A375 (cell line): ENCODE measurements around the genes TARBP2 and HNRNPA1.

DNA sequence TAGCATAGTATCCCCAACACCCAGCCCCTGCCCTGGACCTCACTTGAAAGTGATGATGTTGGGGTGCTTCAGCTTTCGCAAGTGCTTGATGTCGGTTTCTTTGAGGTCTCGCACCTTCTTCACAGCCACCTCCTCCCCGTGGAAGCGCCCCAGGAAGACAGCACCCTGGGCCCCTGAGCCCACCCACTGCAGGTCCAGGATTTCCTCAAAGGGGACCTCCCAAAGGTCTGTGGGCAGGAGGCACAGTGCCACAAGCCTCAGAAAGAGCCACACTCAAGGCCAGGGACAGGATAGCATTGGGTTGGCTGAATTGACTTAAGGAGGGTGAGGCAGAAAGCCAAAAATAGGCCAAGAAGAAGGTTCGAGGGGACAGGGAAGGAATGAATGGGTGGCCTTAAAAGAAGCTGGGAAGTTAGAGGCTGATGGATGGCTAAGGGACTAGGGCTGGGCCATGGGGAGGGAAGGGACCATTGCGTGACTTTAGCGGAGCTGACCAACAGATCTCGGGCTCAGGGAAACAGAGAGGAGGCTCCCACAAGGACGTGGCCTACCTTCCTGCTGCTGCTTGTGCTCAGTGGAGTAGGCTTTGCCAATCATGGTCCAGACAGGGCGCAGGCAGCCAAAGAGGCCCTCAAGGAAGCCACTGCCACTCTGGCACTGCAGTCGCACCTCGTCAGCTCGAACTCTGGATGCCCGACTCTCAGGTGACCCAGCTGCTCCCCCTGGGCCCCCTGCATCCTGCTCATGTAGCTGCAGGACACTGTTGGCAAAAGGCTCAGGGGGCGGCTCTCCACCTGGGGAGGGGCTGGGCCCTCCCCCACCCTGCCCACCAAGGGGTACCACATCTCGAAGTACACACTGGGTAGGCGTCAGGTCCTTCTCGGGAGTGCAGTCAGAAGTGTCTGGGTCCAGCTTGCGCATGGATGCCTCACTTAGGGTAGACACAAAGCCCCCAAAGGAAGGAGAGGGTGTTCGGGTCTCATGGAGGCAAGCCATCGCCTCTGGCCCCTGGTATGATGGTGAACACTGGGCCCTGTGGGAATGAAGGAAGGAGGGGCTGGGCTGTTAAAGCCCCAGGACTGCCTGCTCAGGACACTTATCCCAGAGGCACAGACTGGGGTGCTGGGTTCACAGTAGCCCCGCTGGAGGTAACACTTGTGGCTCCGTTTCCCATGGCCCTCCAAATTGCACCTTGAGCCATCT is 12.5 kb downstream of the MAP3K12 start:
- RAMPAGE, long total RNA = no peak

DNA sequence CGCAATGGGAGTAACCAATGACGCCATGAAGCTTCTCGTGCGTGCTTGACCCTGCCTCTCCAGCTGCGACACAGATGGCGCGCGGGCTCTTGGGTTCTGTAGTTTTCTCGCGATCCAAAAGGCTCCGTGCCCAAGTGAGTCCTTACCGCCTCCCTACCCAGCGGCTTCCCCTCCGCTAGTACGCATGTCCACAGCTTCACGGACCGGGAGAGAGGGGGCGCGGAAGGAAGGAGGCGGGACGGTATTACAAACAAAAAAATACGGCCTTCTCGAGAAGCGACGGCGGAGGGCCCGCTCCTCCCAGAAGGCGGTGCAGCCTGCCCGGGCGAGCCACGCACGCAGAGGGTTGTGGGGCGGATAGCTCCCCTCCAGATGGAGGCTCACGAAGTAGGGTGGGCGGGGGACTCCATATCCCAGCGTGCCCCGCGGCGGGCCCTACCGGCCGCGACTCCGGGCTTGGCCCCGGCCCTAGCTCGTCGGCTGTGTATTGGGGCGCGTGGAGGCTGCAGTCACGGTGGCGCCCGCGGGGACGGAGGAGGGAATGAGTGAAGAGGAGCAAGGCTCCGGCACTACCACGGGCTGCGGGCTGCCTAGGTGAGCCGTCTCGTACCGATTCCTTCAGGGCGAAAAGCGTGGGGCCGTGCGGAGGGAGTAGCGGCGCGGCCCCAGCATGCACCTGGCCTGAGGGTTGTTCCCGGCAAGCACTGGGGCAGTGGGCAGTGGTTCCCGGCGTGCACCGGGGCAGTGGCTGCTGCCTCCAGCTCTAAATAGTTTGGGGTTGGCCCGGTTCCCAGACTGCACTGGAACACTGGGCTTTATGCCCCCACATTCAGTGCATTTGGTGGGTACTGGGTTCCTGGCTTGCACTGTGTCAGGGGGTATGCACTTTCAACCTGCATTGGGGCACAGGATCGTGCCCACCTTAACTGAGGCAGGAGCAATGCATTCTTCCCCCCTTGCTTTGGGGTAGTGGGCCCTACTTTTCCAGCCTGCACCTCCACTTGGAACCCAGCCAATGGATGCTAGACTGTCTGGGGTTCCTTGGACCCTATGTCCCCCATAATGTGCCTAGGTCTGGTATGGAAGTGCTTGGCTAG is at the start of gene TARBP2:
Gene TARBP2, plus strand, starts transcription at position 416 of the 1,097 bp plus-strand sequence.
- RAMPAGE, long total RNA = no peak

GRCh38 chr12:53538379-53538959 is 31.2 kb upstream of the NPFF start:
- RAMPAGE, long total RNA = no peak

DNA sequence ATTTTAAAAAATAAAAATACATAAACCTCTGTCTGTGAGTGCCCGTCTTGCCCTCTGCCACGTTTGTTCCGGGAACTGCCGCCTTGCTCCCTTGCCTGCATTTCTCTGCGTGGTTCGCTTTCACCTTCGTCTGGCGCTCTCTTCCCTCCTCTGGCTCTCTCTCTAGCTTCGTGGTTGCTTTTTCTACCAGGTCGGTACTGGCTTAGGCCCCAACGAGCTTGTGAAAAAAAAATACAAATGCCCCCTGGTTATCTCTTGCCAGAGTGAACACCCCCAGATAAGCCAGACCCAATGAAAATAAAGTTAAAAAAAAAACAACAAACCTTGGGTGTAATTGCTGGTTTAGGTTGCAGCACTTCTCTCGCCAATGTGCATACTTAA is 9.0 kb upstream of the HOXC11 start:
- RAMPAGE, long total RNA = no peak

DNA sequence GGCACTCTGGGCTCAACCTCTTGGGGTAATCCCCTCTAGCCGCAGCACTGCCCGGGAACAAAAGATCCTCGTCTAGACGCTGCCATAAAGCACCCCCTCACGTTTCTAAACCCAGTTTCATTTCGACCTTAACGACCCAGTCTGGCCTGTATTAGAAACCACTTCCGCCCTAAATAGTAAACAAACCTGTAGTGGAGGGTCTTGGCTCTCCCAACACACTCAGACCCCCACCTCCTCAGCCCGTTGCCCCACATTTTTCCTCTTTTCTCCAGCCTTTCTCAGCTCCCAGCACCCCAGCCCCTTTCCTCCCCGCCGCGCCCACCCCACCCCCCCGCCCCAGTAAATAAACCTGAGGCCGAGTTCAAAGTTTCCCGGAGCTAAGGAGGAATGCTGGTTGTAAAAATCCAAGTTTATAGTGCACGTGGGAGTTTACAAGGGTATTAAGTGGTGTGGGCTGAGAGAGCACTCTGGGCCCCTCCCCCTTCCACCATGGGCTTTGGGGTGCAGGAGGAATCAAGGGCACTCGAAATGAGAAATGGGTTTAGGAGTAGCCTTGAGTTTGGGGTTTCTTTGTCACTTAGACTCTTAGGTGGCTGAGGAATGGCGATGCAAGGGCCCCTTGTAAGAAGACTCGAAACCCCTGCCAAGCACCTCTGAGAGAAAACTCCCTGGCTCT is 5.4 kb downstream of the HOXC11 start:
- RAMPAGE, long total RNA = no peak

DNA sequence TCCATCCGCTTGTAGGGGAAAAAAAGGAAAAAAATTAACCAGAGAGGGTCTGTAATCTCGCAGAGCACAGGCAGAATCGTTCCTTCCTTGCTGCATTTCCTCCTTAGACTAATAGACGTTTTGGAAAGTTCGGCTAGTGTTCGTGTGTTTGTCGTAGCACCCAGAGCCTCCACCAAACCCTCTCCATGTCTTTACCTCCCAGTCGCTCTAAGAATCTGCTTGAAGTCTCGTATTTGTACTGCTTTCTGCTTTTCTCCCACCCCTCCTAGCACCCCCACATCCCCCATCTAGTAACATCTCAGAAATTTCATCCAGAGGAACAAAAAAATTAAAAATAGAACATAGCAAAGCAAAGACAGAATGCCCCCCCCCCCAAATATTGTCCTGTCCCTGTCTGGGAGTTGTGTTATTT is 4.8 kb downstream of the HOXC10 start:
- RAMPAGE, long total RNA = no peak

DNA sequence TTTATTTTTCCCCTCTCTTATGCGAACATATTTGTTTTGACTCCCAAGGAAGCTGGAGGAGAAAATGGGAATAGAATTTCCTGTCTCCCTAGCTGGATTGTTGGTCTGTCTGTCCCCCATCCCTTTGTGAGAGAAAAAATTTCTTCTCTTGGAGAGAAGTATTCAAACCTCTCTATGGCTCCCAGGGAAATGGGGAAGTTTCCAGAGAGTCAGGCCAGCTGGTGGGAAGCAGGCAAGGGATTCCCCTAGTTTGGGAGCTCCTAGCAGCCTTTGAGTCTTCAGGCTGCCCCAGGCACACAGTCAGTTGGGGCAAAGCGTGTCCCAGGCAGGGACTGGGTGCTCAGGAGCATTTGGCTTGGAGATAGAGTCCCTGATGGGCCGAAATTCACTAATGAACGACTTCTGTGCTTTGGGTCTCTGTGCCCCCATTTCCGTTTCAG is 6.8 kb upstream of the HOXC9 start:
- RAMPAGE, long total RNA = no peak

GRCh38 chr12:53994728-53995246 is 5.2 kb upstream of the HOXC9 start:
- RAMPAGE, long total RNA = no peak

- RAMPAGE, long total RNA = no peak
These were observed 4.0 kb upstream of the HOXC8 start for GRCh38 chr12:54004825-54005158.

DNA sequence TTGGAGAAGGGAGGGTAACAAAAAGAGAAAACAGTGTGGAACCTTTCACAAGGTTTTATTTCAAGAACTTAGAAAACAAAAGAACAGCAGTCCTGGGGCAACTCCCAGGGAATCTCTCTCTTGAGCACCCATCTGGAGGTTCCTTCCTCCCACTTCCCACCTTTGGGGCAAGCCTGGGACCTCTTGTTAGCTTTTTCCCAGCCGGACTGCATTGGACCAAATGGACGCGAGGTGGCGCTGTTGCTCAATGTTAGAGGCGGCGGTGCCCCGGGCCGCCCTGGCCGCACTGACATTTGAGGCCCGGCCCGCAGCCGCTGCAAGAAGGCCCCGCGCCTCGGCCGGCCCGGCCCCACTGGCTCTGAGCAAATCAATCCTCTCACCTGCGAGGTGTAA is 2.9 kb upstream of the HOXC8 start:
- RAMPAGE, long total RNA = no peak

DNA sequence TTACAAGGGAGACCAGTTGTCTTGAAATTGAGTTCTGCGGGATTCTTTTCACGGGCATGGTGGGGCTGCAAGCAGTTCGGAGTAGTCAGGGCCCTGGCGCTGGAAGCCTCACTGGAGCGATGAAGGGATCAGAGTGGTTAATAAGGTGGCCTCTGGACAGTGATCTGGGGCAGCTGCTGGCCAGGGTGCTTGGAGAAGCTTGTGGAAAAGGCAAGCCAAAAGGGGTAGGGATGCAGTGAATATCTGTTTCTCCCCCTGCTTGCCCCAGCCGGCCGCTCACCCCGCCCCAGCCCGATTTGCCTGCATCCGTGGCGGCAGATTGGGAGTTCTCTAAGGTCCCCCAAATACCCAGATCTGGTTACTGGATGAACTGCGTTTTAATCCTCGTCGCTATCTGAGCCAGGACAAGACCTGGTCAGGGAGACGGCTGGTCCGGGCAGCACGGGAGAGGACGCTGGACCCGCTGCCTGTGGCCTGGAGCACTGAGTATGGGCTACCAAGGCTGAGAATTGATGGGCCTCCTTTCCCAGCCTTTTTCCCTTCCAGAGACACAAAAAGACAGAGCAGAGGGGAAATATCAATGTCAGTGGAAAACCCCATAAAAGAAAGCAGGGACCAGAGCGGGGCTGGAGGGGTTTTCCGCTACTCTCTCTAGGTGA is 7.2 kb upstream of the HOXC6 start:
- RAMPAGE, long total RNA = no peak

- RAMPAGE, long total RNA = no peak
These were observed 734 bp upstream of the HOXC4 start for GRCh38 chr12:54052635-54053567.

- RAMPAGE, long total RNA = no peak
These were observed 1.5 kb downstream of the SMUG1 start for GRCh38 chr12:54187026-54187856.

- RAMPAGE, long total RNA = no peak
These were observed 8.7 kb upstream of the SMUG1 start for GRCh38 chr12:54197308-54198018.

DNA sequence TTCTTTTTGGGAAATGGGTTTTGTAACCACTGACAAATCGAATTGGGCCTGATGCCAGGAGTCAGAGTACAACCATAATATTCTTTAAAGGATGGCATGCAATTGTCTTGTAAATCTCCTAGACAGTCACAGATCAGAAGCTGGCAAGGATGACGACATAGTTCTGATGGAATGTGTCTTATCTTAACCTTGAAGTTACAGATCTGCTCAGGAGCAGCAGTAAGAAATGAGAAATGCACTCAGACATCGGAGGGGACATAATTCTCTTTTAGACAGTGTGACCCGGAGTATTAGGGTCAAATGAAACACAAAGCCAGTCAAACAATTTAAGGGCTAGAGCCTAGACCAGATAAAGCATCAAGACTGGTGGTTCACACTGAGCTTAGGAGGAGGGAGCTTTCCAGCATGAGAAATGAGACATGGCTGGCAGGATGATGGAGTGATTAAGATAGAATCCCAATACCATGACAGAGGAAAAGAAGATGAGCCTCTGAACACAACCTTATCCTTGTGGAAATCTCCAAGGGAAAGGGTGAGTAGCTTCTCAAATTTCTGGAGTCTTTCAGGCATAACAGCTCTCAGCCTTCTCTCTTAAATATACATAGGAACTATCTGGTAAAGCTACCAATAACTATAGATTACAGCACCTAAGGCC is 17.4 kb downstream of the CBX5 start:
- RAMPAGE, long total RNA = no peak

DNA sequence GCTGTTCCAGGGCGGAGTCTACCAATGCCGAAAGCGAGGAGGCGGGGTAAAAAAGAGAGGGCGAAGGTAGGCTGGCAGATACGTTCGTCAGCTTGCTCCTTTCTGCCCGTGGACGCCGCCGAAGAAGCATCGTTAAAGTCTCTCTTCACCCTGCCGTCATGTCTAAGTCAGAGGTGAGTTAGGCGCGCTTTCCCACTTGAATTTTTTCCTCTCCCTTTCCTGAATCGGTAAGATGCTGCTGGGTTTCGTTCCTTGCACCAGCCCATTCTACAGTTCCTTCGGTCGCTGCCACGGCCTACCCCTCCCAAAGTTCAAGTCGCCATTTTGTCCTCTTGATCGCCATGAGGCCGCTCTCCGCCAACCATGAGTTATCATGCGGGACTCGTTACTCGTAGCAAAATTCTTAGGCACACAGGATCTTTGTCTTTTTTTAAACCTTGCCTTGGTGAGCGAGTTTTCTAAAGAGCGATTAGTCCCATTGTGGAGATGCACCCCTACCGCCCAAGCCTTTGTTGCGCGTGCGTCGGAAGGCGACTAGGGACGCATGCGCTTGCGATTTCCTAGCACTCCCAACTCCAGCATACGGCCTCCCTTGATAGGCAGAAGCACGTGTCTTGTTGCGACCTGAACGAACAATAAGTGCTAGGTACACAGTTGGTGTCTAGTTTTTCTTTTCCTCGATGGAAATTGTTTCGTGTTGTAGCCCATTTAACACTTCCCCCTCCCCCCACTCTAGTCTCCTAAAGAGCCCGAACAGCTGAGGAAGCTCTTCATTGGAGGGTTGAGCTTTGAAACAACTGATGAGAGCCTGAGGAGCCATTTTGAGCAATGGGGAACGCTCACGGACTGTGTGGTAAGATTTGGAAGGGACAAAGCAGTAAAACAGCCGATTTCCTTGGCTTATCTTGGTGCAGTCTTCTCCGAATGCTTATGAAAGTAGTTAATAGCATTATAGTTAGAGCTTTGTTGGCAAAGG is at the start of gene HNRNPA1:
Gene HNRNPA1, plus strand, starts transcription at position 77 of the 976 bp plus-strand sequence.
- RAMPAGE, long total RNA = start-site peak on the plus strand centred at position 100 of the sequence, 7 bp wide, 483 and 225 reads in 2 replicates

DNA sequence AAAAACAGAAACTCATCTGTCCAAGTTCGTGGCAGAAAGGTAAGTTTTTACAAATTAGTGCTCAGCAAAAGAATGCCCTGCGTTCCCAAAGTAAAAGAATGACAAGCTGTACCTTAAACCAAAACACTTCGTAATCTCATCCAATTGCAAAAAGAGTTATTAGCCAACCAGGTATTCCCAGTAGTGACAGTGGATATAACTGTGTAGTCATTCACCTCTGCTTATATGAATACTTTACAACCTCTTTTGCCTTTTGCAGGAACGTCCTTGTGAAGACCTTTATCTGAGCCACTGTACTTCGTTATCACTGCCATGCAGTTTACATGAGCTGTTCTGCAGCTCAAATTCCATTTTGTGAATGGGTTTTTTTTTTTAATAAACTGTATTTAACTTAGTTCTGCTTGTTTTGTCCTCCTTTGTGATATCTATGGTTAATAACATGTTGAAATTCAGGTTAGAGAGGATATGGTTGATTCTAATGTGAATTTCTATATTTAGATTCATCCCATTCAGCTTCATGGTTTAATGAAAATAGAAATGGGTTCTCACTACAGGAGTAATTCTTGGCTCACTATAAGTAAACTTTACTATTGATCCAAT is 6.3 kb downstream of the HNRNPA1 start:
- RAMPAGE, long total RNA = no peak

- RAMPAGE, long total RNA = no peak
These were observed 2.2 kb downstream of the ITGA5 start for GRCh38 chr12:54416355-54417810.

DNA sequence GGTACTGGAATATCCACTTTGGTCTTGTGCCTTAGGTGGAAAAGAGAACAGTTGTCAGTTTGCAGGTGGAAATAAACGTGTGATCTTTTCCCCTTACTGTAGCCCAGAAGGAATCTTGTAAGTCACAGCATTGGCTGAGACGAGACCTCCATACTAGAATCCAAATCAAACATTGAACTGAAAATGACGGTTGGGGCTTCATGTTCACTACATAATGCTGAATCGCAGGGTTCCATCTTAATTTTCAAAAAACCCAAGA is 1.7 kb downstream of the TESPA1 start:
- RAMPAGE, long total RNA = no peak

DNA sequence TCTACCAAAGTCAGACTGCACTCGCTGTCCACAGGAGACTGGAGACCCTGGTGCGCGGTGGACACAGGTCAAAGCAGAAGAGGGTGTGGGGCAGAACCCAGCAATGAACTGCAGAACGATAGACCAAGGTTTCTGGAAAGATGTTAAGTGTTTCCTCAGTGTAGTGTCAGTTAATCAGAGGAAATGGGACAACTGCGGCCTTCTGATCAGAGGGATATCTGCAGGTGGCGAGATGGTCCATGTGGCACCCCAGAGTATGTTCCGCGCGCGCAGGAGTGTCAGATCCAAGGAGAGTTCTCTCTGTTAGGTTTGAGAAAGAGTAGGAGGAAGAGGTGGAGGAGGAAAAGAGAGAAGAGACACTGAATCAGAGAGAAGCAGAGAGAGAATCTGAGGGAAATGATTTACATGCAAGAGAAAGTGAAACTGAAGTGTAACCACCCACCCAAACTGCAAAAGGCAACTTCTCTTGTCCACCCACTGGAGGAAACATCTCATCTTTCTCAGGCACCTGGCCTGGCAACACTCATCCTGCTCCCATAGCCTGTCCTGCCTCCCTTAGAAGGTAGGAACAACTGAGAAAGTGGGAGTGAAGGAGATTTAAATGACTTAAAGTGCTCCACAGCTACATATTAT is 6.6 kb upstream of the TESPA1 start:
- RAMPAGE, long total RNA = no peak